ENCODE measurements around a stretch of chr4.

GRCh38 chr4:6779422-6780230 lies 2.9 kb upstream of the KIAA0232 start:
- PRO-cap: no peak

- PRO-cap: unidirectional peak, plus-strand start at chr4:6780378
Measured at GRCh38 chr4:6780231-6780703, 2.3 kb upstream of the KIAA0232 start.

DNA sequence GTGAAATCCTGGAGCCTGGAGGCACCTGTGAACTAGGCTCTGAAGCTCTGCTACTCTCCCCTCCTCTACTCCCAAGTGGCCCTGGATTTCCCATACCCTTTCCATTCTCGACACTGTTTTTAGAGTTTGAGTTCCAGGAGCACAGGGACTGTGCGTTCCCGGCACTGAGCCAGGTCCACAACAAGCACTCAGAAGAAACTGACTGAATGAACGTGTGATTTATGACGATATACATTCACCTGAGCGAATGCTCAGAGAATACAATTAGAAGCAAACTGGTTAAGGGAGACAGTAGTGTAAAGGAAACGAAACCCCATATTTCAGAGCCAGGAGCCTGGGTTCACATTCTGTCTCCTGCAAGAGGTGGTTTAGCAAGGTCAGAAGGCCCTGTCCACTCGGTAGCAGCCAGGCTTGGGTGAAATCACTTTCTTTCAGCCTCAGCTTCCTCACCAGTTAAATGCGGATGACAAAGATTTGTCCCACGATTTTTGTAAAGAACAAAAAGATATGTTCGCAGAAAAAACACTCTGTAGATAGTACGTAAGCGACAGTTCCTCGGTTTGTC lies 1.4 kb upstream of the KIAA0232 start:
- PRO-cap: no peak

- PRO-cap: no peak
Measured at GRCh38 chr4:6885858-6886738, 23.5 kb upstream of the TBC1D14 start.

GRCh38 chr4:6906101-6906646 lies 3.5 kb upstream of the TBC1D14 start:
- PRO-cap: no peak

GRCh38 chr4:6918235-6918969 lies 8.8 kb downstream of the TBC1D14 start:
- PRO-cap: no peak

DNA sequence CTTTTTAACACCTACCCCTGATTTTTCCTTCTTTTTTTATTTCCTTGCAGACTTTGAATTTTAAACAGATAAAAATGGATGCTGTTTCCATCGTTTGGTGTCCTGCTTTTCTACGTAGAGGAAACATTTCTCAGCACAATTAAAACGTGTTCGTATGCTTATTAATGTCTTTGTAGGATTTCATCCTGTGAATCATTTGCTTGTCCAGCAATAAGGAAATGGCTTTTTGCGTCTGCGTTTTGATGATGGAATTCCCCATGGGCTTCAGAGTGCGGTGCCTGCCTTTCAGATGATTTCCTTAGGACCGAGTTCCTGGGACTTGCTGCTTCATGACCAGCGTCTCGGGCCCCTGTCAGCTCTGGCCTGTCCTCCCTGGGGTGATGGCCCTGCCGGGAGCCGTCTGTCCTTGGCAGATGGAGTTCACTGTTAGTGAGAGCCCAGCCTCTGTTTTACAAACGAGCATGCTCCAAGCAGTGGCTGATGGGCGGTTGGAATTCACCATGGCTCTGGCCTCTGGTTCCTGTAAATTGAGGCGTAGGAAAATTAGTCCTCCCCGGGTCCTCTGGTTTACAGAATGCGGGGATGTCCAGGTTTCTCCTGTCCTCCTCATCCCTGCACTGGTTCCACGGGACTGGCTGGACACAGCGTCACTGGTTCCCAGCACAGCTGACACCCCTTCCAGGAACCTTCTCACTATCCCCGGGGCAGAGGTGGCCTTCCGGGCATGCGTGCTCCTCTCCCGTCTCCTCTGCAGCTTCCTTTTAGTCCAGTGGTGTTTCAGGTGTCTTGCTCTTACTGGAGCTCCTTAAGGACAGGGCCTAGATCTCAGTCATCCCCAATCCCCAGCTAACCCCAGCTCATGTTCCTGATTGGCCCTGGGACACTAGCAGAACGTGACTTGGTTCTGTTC lies 34.8 kb downstream of the TBC1D14 start:
- PRO-cap: no peak

DNA sequence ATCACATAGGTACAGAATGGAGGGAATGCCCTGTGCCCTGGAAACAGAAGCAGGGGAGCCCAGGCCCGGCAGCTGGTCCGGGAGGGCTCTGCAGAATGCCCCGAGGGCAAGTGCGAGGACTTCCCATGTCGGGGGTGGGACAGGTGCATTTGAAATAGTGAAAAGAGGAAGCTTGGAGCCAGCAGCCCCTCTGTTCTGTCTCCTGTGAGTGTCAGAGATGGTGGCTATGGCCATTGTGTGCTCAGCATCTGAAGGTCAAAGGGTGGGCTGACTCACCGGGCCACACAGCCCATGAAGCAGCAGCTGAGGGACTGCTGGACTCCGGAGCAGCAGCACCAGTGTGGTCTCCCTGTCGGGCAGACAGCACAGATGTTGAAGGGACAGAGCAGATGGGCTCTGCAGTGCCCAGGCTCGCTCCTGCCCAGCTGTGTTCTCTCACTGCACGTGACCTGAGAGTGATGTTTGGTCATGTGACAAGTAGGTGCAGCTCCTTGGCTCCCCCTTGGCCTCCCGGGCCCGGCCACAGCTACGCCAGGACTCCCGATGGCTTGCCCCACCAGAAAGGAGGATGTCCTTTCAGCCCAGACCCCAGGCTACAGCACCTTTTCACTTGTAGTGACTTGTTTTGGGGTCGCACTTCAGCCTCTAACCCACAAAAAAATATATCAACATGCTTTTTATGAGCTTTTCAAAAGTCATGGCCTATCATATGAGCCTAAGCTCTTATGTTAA lies 53.6 kb downstream of the TBC1D14 start:
- PRO-cap: no peak

DNA sequence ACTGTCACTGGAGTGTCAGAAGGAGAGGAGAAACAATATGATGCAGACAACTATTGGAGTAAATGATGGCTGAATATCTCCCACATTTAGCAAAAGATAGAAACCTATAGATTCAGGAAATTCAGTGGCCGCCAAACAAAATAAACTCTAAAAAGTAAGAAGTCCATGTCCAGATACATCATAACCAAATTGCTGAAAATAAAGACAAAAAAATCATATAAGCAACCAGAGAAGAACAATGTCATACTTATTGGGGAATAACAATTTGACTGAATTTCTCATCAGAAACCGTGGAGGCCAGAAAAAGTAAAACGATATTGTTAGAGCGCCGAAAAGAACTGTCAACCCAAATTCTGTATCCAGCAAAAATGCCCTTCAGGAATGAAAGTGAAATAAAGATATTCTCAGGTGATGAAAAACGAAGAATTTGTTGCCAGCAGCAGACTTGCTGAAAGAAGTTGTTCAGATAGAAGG lies 66.6 kb downstream of the CCDC96 start:
- PRO-cap: no peak

GRCh38 chr4:7044338-7044968 lies 1.3 kb downstream of the TADA2B start:
- PRO-cap: no peak

DNA sequence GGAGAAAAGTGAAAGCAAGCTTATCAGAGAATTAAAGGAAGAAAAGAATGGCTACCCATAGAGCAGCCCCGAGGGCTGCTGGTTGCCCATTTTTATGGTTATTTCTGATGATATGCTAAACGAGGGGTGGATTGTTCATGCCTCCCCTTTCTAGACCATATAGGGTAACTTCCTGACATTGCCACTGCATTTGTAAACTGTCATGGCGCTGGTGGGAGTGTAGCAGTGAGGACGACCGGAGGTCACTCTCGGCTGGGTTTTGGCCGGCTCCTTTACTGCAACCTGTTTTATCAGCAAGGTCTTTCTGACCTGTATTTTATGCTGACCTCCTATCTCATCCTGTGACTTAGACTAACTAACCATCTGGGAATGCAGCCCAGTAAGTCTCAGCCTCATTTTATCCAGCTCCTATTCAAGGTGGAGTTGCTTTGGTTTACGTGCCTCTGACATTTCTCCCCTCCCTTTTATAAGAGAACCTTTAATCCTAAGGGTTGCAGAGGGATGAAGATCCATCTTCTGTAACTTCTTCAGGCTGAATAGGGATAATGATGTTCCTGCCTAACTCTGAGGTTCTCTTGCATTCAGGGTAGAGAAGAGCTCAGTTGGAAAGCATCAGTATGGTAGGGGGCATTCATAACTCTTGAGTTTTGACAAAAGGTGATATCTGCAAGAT lies 16.8 kb upstream of the GRPEL1 start:
- PRO-cap: no peak

- PRO-cap: no peak
Measured at GRCh38 chr4:7295110-7295678, 102.9 kb downstream of the SORCS2 start.

GRCh38 chr4:7300620-7301083 lies 108.3 kb downstream of the SORCS2 start:
- PRO-cap: no peak

DNA sequence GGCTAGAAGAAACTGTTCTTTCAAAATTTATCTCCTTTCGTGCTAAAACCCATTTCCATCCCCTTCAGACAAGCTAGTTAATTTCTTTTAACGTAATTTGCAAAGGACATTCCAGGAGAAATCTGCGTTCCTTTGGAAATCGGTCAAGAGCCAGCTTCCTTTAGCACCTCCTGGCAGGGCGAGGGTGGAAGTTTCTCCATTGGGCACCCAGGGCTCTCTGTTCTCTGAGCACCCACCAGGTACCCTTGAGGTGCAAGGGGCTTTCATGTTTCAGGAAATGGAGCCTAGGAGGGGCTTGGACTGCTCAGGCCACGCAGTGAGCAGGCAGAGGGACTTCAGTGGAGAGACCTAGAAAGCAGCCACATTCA lies 161.8 kb upstream of the PSAPL1 start:
- PRO-cap: no peak

- PRO-cap: no peak
Measured at GRCh38 chr4:7635002-7635539, 200.3 kb upstream of the PSAPL1 start.

- PRO-cap: no peak
Measured at GRCh38 chr4:7673225-7673501, 238.4 kb upstream of the PSAPL1 start.

- PRO-cap: no peak
Measured at GRCh38 chr4:7771802-7772436, 167.7 kb downstream of the AFAP1 start.

DNA sequence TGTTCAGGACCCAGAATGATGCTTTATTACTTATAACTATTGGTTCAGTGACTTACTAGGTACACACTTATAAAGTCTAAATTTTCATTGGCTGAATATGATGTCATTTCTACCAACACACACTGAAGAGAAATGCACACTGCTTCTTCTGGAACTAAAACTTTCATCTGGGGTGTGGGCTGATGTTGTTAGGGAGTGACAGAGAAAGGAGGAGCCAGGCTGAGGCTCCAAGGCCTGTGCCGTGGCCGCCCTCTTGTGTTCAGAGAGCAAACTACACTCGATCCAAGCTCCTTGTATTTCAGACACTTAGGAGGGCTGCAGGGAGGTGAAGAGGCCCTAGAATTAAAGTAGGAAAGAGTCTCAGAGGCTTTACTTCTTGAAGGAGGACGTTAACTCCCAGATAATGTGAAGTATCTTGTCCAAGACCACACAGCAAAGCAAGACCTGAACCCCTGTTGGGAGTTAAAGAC lies 137.6 kb downstream of the AFAP1 start:
- PRO-cap: no peak

DNA sequence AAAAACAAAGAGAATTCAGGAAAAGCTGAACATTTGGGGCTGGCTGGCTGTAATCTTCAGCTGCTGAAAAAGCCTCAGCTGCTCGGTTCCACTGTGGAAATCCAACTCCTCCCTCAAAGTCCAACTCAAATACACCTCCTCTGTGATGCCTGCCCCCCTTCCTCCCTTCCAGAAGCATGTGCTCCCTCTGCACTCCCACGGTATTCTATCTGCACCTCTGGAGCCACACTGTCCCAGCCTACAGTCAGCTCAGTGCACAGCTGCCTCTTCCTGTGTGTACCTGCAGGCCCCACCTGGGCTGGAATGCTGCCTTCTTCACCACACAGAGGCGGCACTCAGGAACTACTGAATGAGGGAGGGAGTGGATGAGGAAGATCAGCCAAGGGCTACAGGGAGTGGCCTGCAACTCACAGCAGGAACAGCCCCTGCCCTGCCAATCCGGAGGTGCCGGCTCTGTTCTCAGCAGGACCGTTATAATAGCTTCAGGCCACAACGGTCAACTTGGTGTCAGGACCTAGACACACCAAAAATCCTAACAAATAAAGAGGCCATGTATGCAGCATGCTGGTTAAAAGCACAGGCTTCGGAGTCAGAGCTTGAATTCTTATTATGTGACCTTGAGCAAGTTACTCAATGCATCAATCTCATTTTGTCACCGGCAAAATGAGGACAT lies 10.1 kb downstream of the AFAP1 start:
- PRO-cap: unidirectional peak, minus-strand start at position 305 of the sequence

GRCh38 chr4:8069961-8071121 lies 88.3 kb downstream of the ABLIM2 start:
- PRO-cap: no peak

Measured in endodermal cell (in vitro differentiated cells).